ENCODE results near the gene XCL2.

- PRO-cap: no peak
- RRBS, 2 experiments: 25 to 51% methylated on average over 30 of the region's 55 CpGs
These were observed 78.9 kb downstream of the CD247 start for GRCh38 chr1:167439211-167440064.

DNA sequence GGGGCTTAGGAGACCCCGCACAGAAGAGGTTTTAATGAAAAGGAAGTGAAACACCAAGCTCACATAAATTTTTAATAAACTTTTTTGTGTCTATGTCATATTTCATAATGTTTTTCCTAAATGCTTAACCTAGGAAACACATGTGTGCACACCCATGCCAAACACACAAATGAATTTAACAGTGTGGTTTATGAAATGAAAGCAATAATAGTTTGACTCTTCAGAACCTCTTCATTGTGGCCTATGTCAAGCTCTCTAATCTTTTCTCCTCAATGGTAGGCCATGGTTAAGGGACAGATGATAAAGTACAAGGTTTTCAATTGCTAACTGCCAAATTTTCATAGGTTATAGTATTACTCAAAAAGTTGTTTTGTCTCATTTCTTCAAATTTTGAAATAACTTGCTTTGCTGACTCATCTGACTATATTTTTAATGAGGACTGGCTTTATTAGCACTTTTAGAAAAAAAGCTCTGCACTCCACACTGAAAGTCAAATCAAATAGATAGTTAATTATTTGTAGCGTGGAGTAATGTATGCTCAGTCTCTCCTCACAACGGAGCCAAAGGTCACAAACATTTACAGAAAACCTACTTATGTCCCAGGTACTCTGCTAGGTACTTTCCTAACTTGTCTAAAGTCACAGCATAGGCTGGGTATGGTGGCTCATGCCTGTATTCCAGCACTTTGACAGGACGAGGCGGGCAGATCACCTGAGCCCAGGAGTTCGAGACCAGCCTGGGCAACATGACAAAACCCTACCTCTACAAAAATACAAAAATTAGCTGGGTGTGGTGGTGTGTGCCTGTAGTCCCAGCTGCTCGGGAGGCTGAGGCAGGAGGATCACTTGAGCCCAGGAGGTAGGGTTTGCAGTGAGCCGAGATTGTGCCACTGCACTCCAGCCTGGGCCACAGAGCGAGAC is 3.0 kb upstream of the ADCY10 start:
- PRO-cap: no peak
- RRBS, 2 experiments: no CpG with 5 or more reads among the region's 9 CpGs

DNA sequence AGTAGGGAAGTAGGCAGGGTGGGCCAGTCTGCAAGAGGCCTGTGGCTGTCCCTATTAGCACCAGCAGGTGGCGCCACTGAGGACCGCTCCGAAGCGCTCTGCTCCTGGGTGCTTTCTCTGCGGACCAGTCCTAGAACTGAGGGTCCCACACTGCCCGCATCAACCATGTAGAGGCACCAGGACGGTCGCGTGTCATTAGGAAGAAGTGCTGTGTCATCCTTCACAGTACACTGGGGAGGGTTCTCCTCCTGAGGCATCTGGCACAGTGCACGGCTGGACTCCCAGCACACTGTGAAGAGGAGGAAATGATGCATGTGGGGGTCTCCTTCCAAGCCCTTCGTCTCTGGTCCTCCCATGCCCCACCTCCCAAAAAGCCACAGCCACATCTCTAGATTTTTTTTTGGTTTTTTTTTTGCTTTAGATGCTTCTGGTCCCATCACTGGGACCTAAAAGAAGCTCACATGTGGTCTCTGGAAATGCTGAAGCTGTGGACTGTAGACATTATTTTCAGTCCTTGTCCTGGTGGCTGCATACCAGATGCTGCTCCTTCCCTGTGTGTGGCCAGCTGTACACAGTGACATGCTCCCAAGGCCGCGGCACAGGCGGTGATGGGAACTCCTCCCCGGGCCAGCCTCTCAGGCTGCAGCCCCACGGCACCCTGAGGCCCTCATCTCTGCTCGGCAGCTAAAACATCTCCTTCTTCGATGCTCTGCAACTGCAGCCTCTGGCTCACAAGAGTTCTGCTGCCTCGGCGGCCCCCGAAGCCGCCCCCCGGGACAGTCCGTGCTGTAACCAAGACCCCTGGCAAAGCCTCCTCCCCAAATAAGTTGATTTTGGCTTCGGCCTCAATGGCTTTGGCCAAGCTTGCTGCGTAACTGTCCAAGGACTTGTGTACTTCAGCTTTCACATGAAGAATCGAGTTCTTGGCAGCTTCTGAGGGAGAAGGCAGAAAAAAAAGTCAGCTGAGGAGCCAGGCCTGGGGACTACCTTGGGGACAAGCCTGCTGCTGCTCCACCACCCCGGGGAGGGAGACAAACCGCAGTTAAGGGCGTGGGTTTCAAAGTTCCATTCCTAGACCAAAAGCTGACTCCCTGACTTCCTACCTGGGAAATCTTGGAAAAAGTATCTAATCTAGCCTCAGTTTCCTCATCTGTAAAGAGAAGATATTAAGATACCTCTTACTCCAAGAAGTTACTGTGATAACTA is 51.5 kb downstream of the GPR161 start:
- PRO-cap: no peak
- RRBS, 2 experiments: no CpG with 5 or more reads among the region's 30 CpGs

DNA sequence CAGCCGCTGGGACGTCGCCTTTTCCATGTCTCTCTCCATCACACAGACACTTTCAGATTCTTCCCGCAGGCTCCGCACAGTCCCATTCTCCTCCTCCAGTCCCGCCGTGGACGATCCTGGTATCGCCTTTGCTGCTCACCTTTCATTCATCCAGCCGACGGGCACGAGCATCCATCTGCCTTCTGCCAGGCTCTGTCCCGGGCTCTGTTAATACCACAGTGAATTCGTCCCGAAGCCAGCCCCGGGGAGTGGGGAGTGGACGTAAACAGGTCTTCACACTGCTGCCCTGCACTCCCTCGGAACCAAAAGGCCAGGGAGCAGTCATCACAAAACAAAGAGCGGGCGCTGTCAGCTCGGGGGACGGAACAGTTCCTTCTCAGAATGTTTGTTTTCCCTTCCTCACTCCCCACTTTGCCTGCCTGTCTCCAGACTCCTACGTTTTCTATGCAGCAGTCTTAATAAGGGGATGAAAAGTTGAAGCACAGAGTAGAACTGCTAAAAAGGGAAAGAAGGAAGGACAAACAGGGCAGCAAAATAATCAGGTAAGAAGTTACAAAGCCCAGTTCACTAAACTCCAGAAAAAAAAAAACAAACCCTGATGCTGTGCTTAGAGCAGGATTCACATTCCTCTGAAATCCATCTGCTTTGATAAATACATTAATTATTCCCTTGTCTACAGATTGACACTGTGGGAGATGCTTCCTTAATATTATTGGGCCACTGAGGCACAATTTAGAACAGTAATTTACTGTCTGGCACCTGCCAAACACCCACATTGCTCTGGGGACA is 715 bp upstream of the GPR161 start:
- PRO-cap: bidirectional peak, plus-strand start at position 145 of the sequence, minus-strand start outside the sequence; bidirectional peak, plus-strand start at position 238 of the sequence, minus-strand start at position 184 of the sequence; unidirectional peak, minus-strand start at position 309 of the sequence
- RRBS, 2 experiments: 0 to 6% methylated on average over 3 of the region's 23 CpGs

- PRO-cap: no peak
- RRBS, 2 experiments: no CpG with 5 or more reads among the region's 7 CpGs
These were observed 5.0 kb downstream of the TIPRL start for GRCh38 chr1:168183833-168184114.

- PRO-cap: no peak
- RRBS, 2 experiments: no CpG with 5 or more reads among the region's 9 CpGs
These were observed 1.9 kb downstream of the SFT2D2 start for GRCh38 chr1:168227575-168228179.

GRCh38 chr1:168543882-168544259 is at the start of gene XCL2:
Gene XCL2, minus strand, starts transcription at chr1:168543997.
- PRO-cap: no peak
- RRBS, 2 experiments: no CpG with 5 or more reads among the region's 5 CpGs

- PRO-cap: no peak
- RRBS, 2 experiments: no CpG with 5 or more reads among the region's 2 CpGs
These were observed 43.4 kb upstream of the DPT start for GRCh38 chr1:168772274-168772837.

GRCh38 chr1:169019684-169020152 is 86.8 kb upstream of the ATP1B1 start:
- PRO-cap: no peak
- RRBS, 2 experiments: no CpG with 5 or more reads among the region's 3 CpGs

- PRO-cap: no peak
- RRBS, 2 experiments: no CpG with 5 or more reads among the region's 4 CpGs
These were observed 59.2 kb upstream of the ATP1B1 start for GRCh38 chr1:169047278-169047770.

GRCh38 chr1:169367349-169367607 is 319 bp downstream of the NME7 start:
- PRO-cap: no peak
- RRBS, 2 experiments: no CpG with 5 or more reads among the region's 7 CpGs

DNA sequence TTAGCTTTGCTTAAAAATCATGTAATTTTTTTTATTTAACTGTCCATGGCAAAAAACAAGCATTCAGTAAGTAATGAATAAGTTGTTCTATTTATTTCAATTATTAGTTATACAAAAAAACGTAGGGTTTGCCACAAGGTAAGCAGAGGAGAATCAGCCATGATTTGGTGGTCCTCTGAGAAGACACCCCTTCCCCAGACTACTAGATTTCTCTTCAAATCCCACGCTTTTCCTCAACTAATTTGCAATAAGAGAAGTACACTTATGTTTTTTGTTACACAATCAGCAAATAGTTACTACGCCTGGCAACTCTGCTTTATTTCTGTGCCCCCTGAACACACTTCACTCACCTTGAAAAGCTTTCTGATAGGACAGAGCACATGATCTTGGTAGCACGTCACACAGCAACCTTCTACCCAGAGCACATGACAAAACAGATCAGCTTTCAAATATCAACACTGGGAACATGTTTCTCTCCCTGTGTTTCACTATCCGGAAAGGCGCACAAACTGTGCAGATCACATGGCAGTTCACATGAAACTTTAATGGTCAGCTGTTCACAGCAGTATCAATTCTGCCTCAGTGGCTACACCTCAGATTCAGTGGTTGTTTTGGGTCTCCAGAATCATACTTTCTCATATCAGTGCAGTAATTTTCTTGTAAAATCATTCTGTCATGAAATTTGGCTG is 2.3 kb downstream of the SLC19A2 start:
- PRO-cap: bidirectional peak, plus-strand start at position 491 of the sequence, minus-strand start at position 358 of the sequence
- RRBS, 2 experiments: no CpG with 5 or more reads among the region's 6 CpGs

GRCh38 chr1:169795776-169796173 is 935 bp downstream of the C1orf112 start:
- PRO-cap: no peak
- RRBS, 2 experiments: no CpG with 5 or more reads among the region's 5 CpGs

GRCh38 chr1:169894527-169894892 is 814 bp upstream of the SCYL3 start:
- PRO-cap: no peak
- RRBS, 2 experiments: no CpG with 5 or more reads among the region's 11 CpGs

- PRO-cap: no peak
- RRBS, 2 experiments: no CpG with 5 or more reads among the region's 6 CpGs
These were observed 469 bp downstream of the NTMT2 start for GRCh38 chr1:170146060-170146796.

DNA sequence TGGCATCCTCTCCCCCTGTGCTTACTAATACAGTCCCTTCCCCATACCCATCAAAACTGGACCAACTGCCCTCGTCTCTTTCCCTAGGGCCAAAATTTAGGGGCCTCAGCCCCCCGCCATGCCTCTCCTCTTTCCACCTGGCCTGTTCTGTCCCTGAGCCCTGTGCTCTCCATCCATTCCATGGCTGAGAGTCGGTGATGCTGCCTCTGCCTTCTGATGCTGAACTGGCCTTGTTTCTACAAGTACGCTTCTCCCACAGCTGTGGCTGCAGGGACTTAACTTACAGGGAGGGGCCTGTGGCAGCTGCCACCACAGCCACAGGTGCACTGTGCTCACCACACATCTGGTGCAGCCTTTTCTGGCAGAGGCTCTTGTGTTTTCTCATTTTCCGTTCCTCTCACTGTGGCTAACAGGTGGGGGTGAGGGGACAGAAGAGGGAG is 4.1 kb downstream of the FMO1 start:
- PRO-cap: no peak
- RRBS, 2 experiments: no CpG with 5 or more reads among the region's 5 CpGs

DNA sequence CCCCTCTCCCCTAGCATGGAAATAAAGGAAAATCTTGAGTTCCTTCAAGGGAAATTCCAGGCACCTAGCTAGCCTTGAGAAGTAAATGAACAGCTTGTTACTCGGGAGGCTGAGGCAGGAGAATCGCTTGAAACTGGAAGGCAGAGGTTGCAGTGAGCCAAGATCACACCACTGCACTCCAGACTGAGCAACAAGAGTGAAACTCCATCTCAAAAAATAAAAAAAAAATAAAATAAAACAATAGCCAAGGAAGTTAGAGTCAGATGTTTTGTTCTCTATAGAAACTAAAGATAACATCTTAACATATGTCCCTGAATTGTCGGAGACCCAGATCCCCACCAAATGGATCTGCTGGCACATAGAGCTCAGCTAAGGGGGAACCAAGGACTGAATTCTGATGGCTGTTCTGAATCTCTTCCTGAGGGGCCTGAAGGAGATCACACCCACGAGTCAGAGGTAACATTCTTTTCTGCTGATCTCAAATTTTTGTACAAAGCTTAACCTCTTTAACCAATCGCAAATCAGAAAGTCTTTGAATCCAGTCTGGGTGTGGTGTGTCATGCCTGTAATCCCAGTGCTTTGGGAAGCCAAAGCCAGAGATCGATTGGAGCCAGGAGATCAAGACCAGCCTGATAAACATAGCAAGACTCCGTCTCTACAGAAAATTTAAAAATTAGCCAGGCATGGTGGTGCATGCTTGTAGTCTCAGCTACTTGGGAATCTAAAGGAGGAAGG is 63.0 kb upstream of the PRRC2C start:
- PRO-cap: no peak
- RRBS, 2 experiments: no CpG with 5 or more reads among the region's 7 CpGs

DNA sequence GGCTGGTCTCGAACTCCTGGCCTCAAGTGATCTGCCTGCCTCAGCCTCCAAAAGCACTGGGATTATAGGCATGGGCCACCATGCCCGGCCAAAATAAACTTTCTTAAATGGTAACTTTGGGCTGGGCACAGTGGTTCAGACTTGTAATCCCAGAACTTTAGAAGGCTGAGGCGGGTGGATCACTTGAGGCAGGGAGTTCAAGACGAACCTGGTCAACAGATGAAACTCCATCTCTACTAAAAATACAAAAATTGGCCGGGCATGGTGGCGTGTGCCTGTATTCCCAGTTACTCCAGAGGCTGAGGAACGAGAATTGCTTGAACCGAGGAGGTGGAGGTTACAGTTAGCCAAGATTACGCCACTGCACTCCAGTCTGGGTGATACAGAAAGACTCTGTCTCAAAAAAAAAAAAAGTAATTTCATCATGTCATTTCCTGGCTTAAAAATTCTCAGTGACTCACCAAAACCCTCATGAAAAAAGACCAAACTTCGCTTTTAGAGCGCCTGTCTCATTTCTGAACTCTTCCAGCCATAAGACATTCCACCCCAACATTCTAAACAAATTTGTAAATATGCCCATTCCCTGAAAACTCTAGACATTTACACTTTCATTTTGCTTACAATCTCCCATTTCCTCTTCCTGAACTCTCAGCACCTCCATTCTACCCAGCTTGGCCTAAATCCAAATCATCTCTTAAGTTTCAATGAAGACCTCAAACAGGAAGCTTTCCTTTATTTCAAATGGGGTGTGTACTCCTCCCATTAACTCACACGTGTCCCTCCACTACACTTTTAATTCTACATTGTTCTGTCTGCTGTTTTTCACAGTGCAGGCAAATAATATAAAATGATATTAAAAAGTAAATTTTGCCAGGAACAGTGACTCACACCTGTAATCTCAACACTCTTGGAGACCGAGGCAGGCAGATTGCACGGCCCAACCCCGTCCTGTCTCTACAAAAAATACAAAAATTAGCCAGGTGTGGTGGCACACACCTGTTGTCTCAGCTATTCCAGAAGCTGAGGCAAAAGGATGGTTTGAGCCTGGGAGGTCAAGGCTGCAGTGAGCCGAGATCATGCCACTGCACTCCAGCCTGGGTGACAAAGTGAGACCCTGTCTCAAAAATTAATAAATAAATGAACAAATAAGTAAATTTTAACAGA is 50.4 kb upstream of the PRRC2C start:
- PRO-cap: no peak
- RRBS, 2 experiments: no CpG with 5 or more reads among the region's 16 CpGs

DNA sequence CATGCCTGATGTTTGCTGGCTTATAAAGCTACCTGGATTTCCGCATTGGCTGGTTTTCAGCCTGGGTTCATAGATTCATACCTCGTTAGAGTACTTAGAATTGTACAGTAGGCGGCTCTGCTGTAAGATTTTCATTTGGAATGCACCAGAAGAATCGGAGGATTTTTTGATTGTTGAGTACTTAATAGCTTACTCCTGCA is 1.2 kb downstream of the PRRC2C start:
- PRO-cap: no peak
- RRBS, 2 experiments: no CpG with 5 or more reads among the region's 4 CpGs

- PRO-cap: no peak
- RRBS, 2 experiments: no CpG with 5 or more reads among the region's 11 CpGs
These were observed 55.0 kb downstream of the PRRC2C start for GRCh38 chr1:171540067-171540923.

Data from HEK293 (cell line).